Epithelial cell of esophagus (primary cell): ENCODE measurements around the genes SPACA7 and PCID2.

DNA sequence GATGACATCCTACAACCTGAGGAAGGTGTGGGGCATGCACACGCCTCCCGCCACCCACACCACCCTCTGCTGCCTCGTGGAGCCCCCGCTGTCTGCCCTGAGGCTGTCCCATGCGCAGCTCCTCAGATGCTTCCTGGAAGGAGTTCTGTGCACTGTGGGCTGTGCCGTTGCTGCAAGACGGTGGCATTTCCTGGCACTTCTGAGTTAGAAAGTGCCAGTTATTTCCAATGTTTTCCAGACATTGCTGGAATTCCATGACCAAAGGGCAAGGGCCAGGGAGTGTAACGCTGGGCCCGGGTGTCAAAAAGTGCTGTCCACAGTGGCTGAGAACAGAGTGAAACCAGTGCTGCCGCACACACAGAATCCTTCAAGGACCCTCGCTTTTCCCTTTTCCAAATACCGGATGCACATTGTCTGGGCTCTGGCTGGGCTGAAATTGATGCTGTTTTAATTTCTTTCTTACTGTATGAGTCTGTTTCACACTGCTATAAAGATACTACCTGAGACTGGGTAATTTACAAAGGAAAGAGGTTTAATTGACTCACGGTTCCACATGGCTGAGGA is 4.1 kb upstream of the TEX29 start:
- RRBS: no CpG with 5 or more reads among the region's 13 CpGs

DNA sequence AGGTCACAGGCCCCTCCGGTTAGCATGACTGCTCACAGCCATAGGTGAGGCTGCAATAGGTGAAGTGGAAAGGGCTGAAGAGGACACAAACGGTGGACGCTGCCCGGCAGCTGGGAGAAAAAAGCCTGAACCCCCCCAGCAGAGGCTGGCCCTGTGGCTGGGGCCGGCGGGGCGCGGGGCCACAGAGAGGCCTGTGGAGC is 325.4 kb downstream of the TEX29 start:
- RRBS: 85% methylated on average over 4 of the region's 8 CpGs

GRCh38 chr13:111846020-111846433 is 220.9 kb upstream of the SOX1 start:
- RRBS: no CpG with 5 or more reads among the region's 9 CpGs

- RRBS: no CpG with 5 or more reads among the region's 41 CpGs
Measured at GRCh38 chr13:112057092-112057633, 9.8 kb upstream of the SOX1 start.

DNA sequence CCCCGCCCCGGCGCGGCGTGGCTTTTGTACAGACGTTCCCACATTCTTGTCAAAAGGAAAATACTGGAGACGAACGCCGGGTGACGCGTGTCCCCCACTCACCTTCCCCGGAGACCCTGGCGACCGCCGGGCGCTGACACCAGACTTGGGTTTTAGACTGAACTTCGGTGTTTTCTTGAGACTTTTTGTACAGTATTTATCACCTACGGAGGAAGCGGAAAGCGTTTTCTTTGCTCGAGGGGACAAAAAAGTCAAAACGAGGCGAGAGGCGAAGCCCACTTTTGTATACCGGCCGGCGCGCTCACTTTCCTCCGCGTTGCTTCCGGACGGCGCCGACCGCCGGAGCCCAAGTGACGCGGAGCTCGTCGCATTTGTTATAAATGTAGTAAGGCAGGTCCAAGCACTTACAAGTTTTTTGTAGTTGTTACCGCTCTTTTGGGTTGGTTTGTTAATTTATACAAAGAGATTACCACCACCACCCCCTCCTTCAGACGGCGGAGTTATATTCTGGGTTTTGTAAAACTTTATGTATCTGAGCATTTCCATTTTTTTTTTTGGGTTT is 2.0 kb downstream of the SOX1 start:
- RRBS: 4% methylated on average over 8 of the region's 43 CpGs

- RRBS: no CpG with 5 or more reads among the region's 9 CpGs
Measured at GRCh38 chr13:112375937-112376651, at the start of gene SPACA7. Gene SPACA7 (plus strand): TSS chr13:112376355.

- RRBS: no CpG with 5 or more reads among the region's 6 CpGs
Measured at GRCh38 chr13:112528705-112529453, 59.1 kb downstream of the TUBGCP3 start.

DNA sequence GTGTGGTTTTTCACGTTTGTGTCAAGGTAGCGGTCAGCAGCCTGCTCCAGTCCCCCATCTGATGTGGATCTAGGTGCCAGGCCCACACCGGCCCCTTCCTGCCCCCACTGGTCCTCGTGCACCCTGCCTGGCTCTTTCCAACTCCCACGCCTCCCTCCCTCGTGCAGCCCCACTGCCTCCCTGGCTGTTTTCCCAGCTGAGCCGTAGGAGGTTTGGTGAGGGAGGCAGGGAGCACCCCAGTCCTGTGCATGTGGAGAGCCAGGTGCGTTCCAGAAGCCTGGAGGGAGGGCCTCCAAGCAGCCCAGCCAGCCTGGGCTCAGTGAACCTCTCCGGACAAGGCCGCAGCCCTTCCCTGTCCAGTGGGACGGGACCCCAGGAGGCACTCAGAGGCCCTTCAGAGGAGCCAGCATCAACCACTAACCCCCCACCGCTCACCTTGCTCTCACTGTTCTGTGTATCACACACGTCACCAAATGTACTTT is 122.4 kb downstream of the ATP11A start:
- RRBS: no CpG with 5 or more reads among the region's 13 CpGs

DNA sequence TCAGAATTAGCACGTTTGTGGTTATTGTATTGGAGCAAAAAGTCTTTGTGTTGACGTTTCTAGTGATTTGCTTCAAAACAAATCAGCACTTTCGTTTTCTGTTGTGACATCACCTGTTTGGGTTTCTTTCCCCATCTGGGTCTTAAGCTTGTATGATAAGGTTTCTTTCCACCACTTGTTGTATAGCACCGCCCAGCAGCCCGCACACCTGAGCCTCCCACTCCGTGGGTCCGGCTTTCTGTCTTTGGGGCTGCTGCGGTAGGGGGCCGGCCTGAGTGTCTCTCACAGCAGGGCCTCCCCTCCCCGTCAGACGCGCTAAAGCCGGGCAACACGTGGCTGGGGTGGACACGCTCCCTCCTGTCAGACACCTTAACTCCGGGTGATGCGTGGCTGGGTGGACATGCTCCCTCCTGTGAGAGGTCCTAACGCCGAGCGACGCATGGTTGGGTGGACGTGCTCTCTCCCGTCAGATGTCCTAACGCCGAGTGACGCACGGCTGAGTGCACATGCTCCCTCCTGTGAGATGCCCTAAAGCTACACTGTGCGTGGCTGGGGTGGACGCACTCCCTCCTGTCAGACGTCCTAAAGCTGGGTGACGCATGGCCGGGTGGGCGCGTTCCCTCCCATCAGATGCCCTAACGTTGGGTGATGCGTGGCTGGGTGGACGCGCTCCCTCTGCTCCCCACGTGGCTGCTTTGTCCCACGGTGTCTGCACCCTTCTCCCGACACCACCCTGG is 126.2 kb upstream of the MCF2L start:
- RRBS: 85% methylated on average over 9 of the region's 41 CpGs

DNA sequence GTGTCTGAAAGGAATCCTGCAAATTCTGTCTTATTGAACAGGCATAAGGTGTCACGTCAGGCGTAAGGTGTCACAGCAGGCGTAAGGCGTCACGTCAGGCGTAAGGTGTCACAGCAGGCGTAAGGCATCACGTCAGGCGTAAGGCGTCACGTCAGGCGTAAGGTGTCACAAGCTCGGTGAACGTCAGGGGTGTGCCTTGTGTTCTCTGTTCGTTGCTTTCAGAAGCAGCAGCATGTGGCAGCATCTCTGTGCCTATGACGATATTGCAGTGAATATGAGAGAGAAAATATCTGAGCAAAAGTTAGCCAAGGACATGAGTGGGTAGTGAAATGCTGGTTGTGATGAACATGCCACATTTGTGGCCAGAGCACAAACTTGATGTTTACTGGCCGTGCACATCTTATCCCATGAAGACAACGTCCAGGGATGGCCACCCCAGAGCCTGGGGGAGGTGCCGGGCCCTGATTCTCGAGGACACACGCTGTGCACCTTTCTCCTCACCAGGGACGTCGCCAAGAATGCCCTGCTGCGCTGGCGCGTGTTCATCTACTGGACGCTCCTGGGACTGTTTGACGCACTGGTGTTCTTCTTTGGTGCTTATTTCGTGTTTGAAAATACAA is 107.0 kb upstream of the MCF2L start:
- RRBS: no CpG with 5 or more reads among the region's 29 CpGs

DNA sequence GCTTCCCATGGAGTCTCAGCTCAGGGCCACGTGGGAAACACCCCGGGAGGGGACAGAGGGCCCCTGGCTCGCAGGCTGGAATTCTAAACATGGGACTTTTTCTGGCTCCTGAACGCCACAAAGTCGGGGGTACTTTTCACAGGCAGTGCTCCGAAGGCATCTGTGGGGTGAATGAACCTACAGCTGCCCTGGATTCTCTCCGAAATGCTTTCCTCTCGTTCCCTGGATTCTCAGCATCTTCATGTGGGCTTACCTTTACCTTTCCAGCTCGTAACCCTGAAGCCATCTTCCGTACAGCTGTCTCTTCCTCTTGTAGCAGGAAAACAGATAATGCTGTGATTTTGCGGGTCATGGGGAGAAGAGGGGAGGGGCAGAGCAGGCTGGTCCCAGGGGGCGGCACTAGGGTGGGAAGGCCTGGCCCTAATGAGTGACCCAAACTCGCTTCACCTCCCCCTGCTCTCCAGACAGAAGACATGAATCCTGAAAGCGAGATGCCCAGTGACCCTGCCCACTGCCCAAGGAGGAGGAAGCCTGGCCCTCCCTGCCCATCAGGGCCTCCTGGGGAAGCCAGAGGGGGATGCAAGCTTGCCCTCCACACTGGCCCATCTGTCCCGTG is 81.0 kb upstream of the MCF2L start:
- RRBS: no CpG with 5 or more reads among the region's 15 CpGs

GRCh38 chr13:112982034-112982945 is 13.3 kb downstream of the MCF2L start:
- RRBS: 80% methylated on average over 1 of the region's 36 CpGs

DNA sequence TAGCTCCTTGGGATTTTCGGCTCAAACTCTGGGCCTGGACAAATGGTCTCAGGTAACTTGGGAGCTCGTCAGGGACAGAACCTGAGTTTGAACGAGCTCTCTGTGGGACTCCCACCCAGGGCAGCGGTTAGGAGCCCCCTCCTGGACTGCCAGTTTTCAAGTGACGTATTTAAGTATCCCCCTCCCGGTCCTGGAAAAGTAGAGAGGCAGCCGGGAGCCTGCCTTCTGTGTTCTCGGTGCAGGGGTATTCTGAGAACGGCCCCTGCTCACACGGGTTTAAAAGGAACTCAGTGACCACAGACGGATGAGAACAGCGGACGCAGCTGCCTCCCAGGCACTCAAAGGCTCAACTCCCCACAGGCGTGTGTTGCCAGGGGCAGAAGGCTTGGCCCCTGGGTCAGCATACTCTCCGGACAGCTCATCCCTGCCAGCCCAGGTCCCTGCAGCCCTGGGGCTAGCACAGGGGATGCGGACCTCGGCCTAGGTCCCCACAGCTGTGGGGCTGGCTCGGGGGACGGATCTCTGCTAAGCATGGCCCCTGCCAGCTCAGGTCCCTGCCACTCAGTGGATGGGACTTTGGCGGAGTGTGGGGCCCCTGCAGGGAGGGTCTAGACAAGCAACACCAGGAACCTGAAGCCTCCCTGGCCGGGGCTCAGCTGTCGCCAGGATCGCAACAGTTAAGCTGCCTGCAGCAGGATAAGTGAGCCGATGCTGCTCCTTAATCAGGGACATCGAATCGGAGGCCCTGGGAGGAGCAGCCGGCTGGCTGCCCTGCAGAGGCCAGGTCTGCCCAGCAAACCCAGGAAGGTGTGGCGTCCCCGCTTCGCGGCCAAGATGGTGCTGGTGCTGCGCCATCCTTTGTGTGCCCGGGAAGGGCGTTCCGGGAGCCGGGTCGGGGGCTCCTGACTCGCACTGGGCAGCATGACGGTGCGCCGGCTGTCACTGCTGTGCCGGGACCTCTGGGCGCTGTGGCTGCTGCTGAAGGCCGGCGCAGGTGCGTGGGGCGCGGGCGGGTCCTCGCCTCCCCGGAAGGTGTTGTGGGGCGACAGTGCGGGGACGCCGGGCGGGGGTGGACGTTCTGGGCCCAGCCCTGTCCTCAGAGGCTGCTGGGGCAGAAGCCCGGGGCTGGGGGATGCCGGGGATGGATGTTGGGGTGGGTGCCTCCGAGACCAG is 32.4 kb downstream of the MCF2L start:
- RRBS: 3% methylated on average over 20 of the region's 60 CpGs

DNA sequence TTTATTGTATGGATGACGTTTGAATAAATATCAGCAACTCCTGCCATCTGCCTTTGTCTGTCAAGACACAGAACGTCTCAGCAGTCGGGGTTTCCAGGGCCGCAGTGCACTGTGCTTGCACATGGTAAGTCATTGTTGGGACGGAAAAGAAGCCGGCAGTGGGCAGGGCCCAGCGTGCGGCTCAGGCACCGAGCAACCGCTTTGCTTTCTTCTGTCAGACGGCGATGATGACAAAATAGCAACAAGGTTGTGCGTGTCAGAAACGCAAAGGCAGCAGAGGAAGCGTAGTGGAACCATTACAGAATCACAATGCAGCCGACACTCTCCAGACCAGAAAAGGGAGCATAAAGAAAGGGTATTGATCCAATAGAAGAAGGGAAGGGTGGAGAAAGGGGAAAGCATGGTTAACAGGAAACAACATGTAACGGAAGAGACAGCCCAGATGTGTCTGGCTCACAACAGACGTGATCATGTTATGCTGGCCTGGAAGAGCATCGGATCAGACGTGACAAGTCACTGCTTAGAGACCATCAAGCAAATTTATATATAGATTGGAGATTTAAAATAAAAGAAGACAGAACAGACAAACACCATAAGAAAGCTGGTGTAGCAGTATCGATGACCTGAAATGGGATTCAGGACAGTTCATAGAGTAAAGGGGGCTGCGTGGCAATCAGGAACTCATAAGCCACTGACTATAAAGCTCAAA is 6.9 kb upstream of the F7 start:
- RRBS: no CpG with 5 or more reads among the region's 22 CpGs

DNA sequence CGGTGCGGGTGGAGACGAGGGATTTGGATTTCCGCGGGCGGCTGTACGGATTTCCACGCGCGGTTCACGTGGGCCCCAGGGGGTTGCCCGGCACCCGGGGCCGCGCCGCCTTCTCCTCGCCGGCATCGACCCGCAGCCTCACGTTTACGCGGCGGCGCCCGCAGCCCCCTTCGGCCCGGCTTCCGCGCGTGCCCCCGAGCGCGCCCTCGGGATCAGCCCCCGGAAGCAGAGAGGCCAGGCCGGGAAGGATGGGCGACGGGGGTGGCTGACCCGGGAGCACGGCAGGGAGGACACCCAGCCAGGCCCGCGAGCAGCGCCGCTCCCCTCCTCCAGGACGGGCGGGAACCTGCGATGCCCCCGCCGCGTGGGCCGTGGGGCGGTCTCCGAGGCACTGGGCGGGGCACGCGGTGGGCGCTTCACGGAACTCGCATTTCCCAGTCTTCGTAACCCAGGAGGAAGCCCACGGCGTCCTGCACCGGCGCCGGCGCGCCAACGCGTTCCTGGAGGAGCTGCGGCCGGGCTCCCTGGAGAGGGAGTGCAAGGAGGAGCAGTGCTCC is 4.7 kb downstream of the F7 start:
- RRBS: 2% methylated on average over 28 of the region's 72 CpGs

- RRBS: no CpG with 5 or more reads among the region's 15 CpGs
Measured at GRCh38 chr13:113122999-113123623, 512 bp downstream of the F10 start.

- RRBS: no CpG with 5 or more reads among the region's 21 CpGs
Measured at GRCh38 chr13:113177926-113178636, 19.6 kb downstream of the PROZ start.

DNA sequence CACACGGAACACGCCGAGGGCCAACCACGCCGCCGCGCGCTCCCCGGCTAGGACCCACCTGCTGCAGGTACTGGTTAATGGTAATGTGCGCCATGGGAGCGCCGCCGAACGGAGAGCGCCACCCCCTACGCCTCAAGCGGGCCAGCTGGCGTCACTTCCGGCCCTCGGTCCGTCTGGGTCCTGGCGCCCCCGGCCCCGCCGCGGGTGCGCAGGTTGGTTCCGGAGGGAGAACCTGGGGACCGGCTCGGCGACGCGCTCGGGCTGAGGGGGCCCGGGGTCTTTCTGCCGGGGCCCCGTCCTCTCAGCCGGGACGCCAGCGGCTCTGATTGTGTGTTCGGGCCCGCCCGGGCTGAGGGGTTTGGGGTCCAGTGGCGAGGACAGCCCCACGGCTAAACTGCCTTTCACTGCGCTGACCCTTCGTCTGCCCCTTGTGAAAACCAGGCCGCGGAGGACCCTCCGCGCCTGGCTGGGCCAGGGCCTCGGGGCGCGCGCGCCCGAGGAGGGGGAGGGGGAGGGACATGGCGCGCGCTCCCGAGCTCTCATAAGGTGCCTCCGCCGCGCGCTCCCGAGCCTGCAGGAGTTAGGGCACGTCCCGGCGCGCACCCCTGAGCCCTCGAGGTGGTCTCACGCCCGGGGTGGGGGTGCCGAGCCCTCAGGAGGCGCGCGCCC is at the start of gene PCID2:
PCID2 (minus strand) TSS at position 129 of the 669 bp plus-strand sequence.
- RRBS: 1% methylated on average over 14 of the region's 77 CpGs

- RRBS: no CpG with 5 or more reads among the region's 17 CpGs
Measured at GRCh38 chr13:113230883-113232123, 21.9 kb downstream of the CUL4A start.

- RRBS: no CpG with 5 or more reads among the region's 12 CpGs
Measured at GRCh38 chr13:113242762-113243597, 33.6 kb downstream of the CUL4A start.